Measurements from ENCODE around the genes EEF1E1 and MAK.

GRCh38 chr6:7579793-7580511 lies 10.0 kb upstream of the SNRNP48 start:
- RRBS, result no CpG with 5 or more reads among the region's 13 CpGs

GRCh38 chr6:7730825-7731301 lies 5.0 kb downstream of the BMP6 start:
- RRBS, result no CpG with 5 or more reads among the region's 10 CpGs

DNA sequence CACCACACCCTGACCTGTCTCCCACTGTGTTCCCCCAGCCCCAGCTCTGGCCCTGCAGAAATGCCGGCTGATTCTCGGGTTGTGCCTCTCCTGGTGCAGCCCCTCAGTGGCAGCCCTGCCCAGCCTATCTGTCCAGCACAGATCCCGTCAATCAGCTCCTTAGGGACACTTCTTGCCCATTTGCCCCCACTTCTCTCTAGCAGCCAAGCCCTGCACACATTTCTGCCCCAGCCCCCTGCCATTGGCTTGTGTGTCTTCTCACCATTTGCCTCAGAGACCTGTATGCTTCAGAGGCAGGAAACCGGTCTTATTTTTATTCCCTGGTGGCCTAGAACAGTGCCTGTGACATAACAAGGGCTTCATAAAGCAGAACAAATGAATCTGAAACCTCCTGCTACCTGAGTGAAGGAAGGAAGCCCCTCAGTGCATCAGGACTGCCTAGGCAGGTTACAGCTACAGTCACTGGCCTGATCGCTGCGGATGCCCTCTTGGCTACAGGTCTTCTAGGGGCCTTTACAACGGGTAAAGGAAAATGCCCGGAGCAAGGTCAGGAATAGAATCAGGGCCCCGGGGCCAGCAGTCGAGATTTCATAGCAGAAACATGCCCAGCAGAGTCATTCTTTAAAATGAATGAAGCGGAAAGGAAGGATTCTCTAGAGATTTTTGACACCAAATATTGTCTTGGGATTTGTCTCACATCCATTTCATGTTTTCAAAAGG lies 22.7 kb downstream of the TXNDC5 start:
- RRBS, result no CpG with 5 or more reads among the region's 11 CpGs

- RRBS, result no CpG with 5 or more reads among the region's 1 CpG
These were observed 35.9 kb downstream of the BLOC1S5 start for GRCh38 chr6:8028409-8028640.

- RRBS, result 5% methylated on average over 8 of the region's 55 CpGs
These were observed at the start of gene EEF1E1 for GRCh38 chr6:8101710-8102875. EEF1E1 (minus strand) TSS chr6:8102548.

- RRBS, result no CpG with 5 or more reads among the region's 8 CpGs
These were observed 220.1 kb upstream of the SLC35B3 start for GRCh38 chr6:8655211-8656082.

DNA sequence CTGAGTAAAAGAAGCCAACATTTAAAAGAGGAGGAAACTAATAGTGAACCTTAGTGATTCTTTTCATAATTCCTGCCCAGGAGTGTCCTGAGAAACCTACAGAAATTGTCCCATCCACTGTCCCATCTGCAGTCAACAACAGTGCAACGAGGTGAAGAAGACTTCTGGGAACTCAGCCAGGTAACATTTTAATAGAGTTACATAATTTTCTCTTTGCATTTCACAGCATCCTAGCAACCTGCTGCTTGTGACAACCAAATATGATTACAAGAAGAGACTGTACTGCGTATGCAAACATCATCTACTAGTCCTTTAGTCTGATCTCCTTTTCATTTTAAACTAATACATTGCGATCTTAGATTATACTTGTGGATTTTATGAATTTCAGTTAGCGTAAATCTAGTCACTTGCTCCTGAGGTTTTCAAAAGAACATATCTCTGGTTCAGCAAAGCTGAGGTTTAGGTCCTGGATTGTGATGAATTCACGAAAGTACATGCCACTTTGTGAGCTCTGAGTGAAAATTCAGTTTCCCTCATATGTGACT lies 951.5 kb downstream of the TFAP2A start:
- RRBS, result no CpG with 5 or more reads among the region's 5 CpGs

- RRBS, result no CpG with 5 or more reads among the region's 3 CpGs
These were observed 932.9 kb downstream of the TFAP2A start for GRCh38 chr6:9481881-9482435.

GRCh38 chr6:10382921-10383970 lies 31.6 kb downstream of the TFAP2A start:
- RRBS, result no CpG with 5 or more reads among the region's 56 CpGs

- RRBS, result no CpG with 5 or more reads among the region's 23 CpGs
These were observed 1.6 kb downstream of the TFAP2A start for GRCh38 chr6:10413289-10413664.

DNA sequence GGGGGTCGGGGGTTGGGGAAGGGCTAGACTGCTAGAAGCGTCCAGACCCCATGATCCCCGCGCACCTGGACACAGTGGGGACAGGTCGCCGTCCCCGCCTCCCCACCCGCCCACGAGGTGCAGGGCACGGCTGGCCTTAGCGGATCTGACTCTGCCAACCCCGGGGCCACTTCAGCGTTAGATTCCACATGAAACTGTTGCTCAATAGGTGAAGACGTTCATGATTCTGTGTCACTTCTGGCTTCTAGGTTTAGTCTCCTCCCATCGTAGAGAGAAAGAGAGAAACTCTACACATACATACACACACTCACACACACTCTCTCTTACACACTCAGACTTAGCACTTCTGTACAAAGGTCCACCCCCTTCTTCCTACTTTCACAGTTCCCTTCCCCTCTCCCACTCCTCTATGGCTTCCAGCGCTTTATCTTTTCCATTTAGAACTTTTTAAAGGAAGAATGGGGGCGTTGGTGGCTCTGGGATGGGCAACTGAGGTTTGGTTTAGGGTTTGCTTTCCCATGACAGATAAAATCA lies 5.1 kb upstream of the TFAP2A start:
- RRBS, result no CpG with 5 or more reads among the region's 17 CpGs

DNA sequence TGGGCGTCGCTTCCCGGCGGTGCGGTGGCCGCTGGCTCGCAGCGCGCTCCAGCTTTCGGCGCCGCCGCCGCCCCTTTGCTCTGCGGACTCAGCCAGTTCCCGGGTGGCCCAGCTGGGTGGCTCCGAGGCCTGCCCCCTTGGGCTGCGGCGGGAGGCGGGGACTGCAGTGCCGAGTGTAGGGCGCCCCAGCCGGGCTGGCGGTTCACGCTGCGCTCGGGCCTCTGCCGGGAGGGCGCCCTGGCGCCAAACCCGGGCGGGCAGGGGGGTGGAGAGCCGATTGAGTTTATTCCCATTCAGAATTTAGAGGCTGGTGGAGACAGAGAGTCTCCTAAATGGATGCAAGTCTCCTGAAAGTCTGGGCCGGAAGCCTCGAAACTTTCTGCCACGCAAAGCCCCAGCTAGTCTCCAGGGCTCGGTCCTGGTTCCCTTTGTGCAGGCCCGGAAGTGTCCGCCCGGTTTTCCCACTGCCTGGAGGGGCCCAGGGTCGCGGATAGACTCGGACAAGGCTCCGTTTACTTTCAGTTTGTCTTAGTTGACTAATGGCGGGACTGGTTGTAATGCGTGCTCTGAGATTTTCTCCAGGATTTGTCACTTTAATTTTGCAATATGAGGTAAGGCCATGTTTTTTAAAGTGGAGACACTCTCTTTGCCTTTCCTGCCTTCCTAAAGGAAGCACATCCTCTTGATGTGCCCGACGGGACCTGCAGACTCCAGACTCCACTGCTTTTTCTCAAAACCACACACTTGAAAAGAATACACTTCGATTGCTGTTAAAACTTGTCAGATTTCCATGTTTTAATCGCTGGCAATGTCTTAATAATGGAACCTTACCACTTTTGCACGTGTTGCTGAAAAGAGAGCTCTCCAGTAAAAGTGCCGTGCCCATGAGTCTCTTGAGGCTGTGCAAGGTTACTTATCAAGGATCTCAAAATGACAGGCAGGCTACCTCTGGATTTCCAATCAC lies 11.6 kb upstream of the TFAP2A start:
- RRBS, result 44% methylated on average over 29 of the region's 52 CpGs

- RRBS, result no CpG with 5 or more reads among the region's 7 CpGs
These were observed 5.0 kb downstream of the GCNT2 start for GRCh38 chr6:10526158-10526634.

DNA sequence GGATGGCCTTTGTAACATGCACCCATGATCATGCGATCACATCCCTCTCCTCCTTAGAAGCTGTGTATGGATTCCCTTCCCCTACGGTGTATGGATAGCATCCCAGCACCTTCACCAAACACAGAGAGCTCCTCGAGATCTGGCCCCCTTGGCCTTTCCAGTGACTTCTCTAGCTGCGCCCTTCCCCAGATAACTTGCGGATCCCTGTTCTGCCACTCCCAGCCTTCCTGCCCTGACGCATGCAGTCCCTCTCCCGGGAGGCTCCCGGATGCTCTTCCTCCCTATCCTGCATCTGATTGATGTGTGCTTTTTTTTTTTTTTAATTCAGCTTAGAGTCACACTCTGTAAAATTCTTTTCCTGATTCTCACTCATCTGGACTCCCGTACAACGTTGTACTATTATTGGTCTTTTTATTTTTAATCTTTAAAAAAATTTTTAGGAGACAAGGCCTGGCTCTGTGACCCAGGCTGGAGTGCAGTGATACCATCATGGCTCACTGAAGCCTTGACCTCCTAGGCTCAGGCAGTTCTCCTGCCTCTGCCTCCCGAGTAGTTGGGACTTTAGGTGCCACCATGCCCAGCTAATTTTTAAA lies 44.8 kb downstream of the GCNT2 start:
- RRBS, result no CpG with 5 or more reads among the region's 11 CpGs

DNA sequence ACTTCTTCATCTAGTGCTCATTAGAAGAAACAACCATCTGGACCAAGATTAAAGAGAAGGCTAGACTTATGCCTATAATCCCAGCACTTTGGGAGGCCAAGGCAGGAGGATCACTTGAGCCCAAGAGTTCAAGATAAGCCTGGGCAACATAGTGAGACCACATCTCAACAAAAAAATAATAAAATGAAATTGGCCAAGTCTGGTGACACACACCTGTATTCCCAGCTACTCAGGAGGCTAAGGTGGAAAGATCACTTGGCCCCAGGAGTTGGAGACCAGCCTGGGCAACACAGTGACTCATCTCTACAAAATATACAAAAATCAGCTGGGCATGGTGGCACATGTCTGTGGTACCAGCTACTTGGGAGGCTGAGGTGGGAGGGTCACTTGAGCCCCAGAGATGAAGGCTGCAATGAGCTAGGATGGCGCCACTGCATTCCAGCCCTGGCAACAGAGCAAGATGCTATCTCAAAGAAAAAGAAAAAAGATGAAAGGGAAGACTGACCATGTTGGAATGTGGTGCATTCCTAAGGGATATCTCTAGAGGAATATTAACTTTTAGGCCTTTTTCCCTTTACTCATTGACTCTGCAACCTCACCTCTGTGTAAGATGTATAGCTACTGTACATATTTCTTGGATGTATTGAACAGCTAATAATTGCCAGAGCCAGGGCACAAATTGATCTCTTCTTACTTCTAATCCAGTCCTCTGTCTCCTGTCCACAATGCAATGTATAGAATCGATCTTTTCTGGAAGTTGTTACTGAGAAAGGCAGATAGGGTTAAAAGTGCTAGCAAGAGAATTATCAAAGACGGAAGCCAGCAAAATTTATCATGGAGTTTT lies 46.1 kb downstream of the GCNT2 start:
- RRBS, result no CpG with 5 or more reads among the region's 3 CpGs

DNA sequence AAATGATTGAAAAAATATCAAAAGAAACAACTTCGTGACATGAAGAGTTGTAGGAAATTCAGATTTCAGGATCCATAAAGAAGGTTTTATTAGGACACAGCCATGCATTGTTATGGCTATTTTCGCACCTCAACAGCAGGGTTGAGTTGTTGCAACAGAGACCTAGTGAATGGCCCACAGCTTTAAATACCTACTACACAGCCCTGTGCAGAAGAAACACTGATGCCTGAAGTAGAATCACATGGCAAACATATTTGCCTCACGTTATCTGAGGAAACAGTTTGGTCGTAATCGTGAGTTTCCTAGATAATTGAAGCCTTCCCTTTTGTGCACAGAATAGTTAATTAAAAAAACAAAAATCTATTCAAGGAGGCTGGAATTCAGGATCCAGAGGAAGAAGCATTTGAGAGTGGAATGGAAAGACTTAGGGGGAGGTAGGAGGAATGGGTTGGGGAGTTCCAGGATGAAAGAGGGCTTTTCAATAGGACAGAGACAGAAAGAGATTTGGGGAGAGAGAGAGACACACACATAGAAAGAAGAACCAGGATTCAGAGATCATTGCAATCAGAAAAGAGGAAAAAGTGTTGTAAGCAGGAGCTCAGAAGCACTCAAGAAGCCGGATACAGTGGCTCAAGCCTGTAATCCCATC lies 55.2 kb downstream of the GCNT2 start:
- RRBS, result no CpG with 5 or more reads among the region's 6 CpGs

DNA sequence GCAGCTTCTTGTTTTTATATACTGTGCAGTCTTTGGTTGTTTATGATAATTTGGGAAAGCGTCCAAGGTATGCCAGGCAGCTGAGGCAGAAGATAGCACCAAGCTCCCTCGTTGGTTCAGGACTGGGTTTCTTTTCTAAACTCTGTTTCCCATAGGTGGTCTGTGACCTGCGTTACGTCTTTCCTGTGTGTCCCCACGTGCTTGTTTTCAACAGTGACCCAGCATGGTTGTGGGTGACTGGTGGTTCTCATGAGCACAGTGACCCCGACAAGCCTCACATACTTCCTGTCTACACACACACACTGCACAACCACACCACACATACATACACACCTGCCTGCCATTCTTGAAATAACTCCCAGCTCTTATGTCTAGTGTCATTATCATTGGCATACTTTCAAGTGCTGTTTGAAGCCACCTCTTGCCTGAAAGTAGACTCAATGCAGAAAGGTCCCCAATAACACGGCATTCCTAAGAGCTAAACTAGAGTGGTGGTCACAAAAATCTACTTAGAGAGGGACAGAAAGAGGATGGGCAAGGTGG lies 66.5 kb downstream of the GCNT2 start:
- RRBS, result no CpG with 5 or more reads among the region's 7 CpGs

DNA sequence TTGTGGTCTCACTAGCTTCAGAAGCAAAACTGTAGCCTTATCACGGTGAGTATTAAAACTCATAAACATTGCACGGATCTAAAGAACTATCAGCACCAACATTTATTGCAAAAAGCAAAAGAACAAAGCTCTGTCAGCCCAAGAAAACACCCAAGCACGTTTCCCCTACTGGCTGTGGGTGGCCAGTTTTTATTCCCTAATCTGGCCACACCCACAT lies 3.5 kb upstream of the TMEM14C start:
- RRBS, result no CpG with 5 or more reads among the region's 3 CpGs

DNA sequence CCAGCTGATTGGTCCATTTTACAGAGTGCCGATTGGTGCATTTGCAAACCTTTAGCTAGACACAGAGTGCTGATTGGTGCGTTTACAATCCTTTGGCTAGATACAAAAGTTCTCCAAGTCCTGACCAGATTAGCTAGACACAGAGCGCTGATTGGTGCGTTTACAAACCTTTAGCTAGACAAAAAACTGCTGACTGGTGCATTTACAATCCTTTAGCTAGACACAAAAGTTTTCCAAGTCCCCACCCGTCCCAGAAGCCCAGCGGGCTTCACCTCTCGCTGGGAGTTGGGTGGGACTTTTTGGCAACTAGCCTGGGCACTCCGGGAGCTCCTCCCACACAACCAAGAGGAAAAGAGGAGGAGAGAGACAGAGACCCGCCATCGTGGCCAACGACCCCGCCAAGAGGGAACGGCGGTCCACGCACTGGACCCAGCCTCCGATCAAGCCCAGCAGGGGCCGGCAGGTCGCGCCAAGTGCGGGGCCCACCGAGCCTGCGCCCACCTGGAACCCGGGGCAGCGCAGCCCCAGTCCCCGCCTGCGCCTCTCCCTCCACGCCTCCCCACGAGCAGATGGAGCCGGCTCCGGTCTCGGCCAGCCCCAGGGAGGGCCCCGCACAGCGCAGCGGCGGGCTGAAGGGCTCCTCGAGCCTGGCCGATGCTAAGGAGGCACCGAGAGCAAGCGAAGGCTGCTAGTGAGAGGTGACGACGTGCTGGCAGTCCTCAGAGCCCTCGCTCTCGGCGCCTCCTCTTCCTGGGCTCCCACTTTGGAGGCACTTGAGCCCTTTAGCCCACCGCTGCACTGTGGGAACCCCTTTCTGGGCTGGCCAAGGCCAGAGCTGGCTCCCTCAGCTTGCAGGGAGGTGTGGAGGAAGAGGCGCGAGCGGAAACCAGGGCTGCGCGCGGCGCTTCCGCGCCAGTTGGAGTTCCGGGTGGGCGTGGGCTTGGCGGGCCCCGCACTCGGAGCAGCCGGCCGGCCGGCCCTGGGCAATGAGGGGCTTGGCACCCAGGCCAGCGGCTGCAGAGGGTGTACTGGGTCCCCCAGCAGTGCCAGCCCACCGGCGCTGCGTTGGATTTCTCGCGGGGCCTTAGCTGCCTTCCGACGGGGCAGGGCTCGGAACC lies 2.8 kb upstream of the TMEM14C start:
- RRBS, result 28% methylated on average over 7 of the region's 71 CpGs

- RRBS, result 3% methylated on average over 32 of the region's 77 CpGs
These were observed at the start of gene MAK for GRCh38 chr6:10837582-10839003. MAK (minus strand) TSS chr6:10838539.